Metastatic Breast Carcinoma in the Ovary (tissue), 3 donors: ENCODE measurements around the genes KIF4B, GARIN3 and CYFIP2.

GRCh38 chr5:154844725-154845350 is 5.6 kb downstream of the FAXDC2 start:
- PRO-cap, 3 experiments: peak in 1 of 3 experiments; most common plus-strand start chr5:154845183 (in 1)

DNA sequence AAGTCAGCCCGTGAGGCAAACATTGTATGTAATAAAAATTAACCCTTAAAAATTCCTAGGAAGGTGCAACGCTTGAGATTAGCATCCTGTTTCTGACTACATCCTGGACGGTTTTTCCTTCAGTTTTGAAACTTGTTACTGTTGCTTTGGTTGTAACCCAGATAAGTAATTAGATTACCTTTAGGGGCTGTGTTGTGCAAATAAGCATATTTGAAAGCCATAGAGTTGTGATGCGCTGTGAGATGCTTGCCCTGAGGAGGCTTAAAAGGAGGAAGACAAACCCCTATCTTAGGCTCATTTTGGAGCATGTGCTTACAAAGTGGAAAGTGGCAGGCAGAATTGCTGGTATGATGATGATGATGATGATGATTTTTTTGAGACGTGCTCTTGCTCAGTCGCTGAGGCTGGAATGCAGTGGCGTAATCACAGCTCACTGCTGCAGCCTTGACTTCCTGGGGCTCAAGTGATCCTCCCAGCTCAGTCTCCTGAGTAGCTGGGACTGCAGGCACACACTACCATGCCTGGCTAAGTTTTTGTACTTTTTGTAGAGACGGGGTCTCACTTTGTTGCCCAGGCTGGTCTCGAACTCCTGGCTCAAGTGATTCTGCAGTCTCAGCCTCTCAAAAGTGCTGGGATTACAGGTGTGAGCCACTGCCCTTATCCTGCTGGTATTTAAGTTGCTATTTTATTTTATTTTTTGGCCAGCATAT is 1.7 kb downstream of the CNOT8 start:
- PRO-cap, 3 experiments: peak in 3 of 3 experiments; most common minus-strand start position 411 of the sequence (in 3)

DNA sequence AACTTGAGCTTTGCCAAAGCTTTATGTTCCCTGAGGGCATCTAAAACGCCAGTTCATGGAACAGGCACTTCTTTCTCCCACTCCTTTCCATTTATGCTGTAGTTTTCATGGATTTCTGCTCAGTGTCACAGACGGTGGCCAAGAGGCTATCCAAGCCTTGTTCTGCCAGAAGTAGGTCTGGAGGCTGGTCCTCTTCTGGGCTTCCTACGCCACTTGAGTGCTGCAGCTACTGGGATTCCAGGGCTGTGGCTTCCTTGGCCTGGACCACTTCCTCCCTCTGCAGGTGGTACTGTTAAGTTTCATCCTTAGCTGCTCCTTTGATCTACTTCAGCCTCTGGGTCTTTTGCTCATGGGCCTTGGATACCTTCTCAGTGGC is 10.1 kb downstream of the CNOT8 start:
- PRO-cap, 3 experiments: no peak in any of the 3 experiments

DNA sequence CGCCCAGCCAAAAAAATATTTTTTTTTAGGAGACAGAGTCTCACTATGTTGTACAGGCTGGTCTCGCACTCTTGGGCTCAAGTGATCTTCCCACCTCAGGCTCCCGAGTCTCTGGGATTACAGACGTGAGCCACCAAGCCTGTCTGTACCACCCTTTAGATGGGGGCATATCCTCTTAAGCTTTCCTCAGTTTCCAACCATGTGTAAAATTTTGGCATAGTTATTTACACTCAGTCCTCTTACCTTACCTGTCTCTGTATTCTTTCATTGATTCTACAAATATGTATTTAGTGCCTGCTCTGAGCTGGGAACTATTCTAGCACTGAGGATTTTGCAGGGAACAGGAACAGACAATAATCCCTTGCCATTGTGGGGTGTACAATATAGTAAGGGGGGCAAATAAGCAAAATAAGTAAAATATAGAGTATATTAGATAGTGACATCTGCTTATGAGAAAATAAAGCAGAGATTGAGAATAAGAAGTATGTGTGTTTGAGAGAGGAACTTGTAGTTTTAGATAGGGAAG is 3.4 kb downstream of the MRPL22 start:
- PRO-cap, 3 experiments: no peak in any of the 3 experiments

- PRO-cap, 3 experiments: no peak in any of the 3 experiments
Observed at GRCh38 chr5:155013611-155014174, at the start of gene KIF4B. TSS of gene KIF4B (plus strand) at chr5:155013755.

DNA sequence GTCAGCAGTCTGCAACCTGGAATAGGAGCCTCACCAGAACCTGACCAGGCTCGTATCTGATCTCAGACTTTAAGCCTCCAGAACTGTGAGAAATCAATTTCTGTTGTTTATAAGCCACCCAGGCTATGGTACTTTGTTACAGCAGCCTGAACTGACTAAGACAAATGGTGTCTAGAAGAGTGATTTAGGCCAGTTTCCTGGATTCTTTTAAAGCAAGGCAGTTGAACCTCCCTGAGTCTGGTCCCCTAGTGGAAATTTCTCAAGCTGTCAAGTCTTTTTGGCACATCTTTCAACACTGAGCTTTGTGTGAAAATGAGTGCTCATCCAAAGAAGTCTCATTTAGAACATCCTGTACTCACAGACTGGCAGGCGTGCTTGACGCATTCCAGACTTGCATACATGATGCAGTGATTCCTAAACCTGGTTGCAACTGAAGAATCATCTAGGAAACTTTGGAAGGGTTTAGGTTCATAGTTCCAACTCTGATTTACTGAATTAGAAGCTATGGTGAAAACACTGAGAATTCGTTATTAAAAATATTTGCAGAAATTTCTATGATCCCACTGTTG is 254.7 kb upstream of the PPP1R2B start:
- PRO-cap, 3 experiments: no peak in any of the 3 experiments

DNA sequence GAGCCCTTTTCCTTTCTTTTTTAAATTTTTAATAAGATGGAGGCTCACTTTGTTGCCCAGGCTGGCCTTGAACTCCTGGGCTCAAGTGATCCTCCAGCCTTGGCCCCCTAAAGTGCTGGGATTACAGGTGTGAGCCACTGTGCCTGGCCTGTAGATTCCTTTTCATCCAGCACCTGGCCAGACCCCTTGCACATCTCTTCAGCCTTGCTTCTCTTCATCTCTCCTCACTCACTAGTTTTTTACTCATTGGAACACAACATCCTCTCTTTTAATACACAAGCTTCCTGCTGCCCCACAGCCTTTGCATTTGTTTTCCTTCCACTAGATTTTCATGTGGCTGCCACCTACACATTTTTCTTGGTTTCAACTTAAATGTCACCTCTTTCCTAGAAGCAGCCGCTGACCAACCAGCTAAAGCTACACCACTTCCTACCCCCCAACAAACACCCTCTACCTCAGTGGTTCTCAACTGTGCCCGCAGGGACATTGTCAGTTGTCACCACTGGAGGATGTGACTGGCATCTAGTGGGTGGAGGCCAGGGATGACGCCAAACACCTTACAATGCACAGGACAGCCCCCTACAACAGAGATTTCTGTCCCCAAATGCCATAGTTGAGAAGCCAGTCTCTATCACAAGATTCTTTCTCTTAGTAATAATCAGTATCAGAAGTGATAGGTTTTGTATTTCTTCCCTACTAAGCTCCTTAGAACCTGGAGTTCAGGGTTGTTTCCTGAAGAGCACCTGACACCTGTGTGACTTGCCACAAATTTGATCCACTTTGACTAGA is 33.7 kb downstream of the HAVCR1 start:
- PRO-cap, 3 experiments: peak in 1 of 3 experiments; most common plus-strand start position 597 of the sequence (in 1)

DNA sequence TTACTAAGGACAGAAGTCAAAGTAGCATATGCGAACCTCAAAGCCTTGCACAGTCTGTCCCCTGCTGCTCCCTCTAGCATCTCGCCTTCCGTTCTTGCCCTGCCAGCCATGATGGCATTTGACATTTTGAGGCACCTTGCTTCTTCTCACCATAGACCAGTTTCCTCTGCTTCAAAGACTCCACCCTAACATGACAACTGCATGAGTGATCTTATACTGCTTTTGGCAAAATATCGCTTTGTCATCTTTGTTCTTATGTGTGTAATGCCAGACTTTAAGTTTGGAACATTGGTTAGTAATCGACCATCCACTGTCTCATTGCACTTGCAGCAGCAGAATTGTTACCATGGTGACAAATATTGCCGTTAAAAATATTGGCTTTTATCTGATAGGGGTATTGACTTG is 6.9 kb downstream of the GARIN3 start:
- PRO-cap, 3 experiments: no peak in any of the 3 experiments

DNA sequence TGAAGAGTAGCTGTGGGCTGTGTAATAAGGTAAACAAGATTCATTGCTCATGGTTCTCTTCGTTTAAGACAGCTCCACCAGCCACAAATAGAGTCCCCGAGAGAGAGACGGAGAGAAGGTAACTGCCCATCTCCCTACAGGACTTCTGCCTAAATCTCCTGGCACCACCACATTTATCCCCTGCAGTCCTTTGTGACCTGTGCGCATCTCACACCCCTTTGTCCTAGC is at the start of gene GARIN3:
Gene GARIN3 (minus strand): TSS at position 147 of the 228 bp plus-strand sequence.
- PRO-cap, 3 experiments: no peak in any of the 3 experiments

GRCh38 chr5:157265942-157266952 is at the start of gene CYFIP2:
TSS of gene CYFIP2 (plus strand) at chr5:157266123.
- PRO-cap, 3 experiments: peak in 3 of 3 experiments; most common plus-strand start chr5:157266103 (in 2); most common minus-strand start chr5:157266014 (in 2)

DNA sequence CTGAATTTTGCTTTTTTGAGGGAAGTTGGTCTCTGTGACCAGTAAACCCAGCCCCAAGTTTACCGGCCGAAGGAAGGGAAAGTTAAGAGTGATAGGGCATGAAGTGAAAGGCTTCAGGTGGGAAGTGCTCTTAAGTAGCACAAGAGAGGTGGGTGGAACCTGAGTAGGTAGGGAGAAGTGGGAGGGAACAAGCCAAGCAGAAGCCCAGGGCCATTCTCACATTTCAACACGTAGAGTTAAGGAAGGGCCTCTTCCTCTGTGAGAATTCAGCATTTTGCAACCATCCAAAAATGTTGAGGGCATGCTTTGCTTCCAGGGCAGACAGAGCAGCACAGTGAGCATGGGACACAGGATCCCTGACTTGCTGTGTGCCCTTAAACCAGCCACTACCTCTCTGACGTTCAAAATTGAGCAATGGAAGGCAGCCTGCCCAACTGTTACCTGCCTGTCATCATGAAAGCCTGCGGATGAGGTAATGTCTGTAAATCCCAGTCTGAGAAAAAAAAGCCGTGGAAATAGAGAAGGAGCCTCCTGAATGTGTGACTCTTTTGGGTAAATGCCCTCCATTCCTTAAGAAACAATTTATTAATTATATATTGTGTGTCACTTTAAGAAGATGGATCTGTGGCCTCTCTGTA is 3.3 kb downstream of the CYFIP2 start:
- PRO-cap, 3 experiments: no peak in any of the 3 experiments

- PRO-cap, 3 experiments: no peak in any of the 3 experiments
Observed at GRCh38 chr5:157284469-157284893, 18.6 kb downstream of the CYFIP2 start.

DNA sequence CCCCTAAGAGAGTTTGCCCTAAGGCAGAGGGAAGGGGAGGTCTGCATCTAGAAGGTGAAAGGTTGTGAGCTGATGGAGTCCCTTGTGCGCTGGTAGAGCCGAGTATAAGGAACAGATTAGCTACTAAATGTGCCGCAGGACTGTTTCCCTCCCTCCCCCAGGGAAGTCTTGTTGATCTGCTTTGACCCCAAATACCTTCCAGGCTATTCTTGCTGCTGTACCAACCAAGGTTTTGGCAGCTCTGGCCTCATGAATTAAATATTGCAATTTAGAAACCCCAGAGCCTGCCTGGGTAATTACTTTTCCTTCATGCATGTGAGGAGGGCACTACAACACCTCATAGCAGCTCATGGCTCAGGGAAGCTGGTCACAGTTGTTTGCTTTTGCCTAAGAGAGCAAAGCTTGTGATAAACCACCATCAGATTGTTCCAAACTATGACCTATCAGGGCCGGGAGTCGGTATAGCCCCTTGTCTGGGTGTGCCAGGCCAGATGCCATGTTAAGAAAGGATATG is 19.7 kb downstream of the CYFIP2 start:
- PRO-cap, 3 experiments: no peak in any of the 3 experiments

DNA sequence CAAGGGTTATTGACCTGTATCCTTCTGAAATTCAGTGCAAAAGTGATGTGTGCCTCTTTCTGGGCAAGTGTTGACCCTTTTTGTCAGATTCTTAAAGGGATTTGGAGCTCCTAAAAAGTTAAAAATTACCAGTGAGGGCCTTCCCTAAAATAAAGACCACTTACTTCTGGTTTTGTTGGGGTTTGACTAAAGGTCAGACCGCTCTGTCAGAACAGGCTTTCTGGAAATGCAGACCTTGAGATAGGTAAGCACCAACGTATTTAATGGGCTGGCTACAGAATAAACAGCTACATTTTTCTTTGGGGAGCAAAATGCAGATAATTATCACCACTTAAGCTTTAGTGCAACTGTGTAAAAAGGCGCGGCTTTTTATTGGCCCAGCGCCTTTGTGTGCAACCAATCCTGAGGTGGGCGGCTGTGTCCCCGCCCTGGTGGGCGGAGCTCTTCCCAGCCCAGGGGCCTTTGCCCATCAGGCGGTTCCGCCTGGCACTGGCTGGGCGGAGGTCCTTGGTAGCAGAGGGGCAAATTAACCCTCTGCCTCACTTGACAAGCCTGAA is 13.0 kb upstream of the NIPAL4 start:
- PRO-cap, 3 experiments: peak in 1 of 3 experiments; most common plus-strand start position 472 of the sequence (in 1)

- PRO-cap, 3 experiments: no peak in any of the 3 experiments
Observed at GRCh38 chr5:157487205-157487904, 27.3 kb downstream of the NIPAL4 start.

GRCh38 chr5:157515910-157516544 is 56.0 kb downstream of the NIPAL4 start:
- PRO-cap, 3 experiments: no peak in any of the 3 experiments

DNA sequence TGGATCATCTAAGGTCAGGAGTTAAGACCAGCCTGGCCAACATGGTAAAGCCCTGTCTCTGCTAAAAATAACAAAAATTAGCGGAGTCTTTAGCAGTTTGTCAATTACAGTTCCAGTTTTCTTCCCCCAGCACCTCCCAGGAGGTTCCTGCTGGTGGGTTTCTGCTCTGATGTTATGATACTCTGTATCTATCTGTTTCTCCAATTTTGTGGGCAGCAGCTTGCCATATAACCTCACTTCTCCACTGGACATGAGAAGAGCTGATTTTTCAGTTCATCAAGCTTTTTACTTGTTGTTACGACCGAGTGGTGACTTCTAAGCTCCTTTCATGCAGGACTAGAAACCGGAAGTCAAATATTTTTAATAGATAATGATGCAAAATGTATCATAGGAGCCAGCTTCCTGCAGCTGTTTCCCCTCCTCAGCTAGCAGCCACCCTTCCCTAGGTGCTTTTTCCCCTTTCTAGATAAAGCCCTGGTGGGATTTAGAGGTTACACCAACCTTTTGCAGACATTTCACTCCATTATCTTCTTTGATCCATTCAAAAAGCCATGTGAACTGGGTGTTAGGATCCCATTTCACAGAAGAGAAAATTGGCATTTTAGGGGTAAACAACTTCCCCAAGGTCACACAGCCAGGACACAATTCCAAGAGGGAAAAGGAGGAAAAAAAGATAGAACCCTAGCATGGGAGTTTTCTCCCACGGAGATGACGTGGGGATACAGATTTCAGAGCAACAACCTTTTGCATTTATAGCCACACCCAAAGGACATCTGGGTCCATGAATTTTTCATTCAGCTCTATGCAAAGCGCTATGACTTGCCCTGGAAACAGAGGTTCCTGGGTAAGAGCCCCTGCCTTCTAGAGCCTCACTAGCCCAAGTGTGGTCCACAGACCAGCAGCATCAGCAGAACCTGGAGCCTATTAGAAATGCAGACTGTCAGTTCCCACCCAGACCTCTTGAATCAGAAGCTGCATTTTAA is 17.2 kb upstream of the ADAM19 start:
- PRO-cap, 3 experiments: no peak in any of the 3 experiments

- PRO-cap, 3 experiments: no peak in any of the 3 experiments
Observed at GRCh38 chr5:157602437-157603016, 27.0 kb upstream of the ADAM19 start.

DNA sequence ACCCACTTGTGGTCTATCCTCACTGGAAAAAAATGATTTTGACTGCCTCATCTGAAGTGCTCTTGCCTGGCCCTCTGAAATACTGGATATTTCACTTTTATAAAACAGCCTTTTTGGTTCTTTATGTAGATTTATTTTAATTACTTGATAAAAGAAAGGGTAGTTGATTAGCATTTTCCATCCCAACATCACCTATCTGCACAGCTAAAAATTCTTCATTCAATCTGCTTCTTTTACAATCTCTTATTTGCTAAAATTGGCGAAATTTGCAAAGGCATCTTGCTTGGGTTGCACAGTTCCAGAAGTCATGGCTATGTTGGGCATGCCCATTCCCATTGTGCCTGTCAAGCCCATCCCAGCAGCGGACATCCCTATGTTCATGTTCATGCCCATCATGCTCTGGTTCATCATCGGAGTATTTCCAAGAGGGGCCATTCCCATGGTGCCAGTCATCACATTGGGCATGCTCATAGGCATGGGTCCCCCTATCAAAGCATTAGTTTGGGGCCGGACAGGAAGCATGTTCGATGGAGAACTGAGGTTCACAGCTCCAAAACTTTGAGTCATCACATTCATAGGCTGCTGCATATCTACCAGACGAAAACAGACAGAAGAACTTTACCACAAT is 44.0 kb downstream of the LSM11 start:
- PRO-cap, 3 experiments: no peak in any of the 3 experiments

DNA sequence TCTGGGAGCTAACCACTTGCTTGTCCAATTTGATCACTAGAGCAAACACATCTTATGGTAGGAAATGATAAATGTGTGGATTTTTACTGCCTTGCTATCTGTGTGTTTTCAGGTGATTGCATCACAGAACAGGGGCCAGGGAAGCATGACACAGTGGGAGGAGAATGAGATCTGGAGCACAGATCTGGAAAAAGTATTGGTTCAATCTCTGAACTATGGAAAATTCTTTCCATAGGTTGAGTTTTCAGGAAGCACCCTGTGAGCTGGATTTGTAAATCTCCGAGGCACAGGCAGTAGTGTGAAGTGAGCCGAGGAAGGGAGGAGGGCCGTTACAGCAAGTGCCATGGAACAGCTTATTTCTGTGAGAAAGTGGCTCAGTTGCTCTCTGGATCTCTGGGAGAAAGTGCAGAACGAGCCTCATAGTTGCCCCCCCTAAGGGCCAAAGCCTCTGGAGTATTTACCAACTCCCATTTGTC is 161.7 kb upstream of the CLINT1 start:
- PRO-cap, 3 experiments: no peak in any of the 3 experiments